ENCODE measurements around the gene ASZ1.

- PRO-cap, 2 experiments: no peak in any of the 2 experiments
These were observed 1.5 kb downstream of the FOXP2 start for GRCh38 chr7:114415924-114416622.

DNA sequence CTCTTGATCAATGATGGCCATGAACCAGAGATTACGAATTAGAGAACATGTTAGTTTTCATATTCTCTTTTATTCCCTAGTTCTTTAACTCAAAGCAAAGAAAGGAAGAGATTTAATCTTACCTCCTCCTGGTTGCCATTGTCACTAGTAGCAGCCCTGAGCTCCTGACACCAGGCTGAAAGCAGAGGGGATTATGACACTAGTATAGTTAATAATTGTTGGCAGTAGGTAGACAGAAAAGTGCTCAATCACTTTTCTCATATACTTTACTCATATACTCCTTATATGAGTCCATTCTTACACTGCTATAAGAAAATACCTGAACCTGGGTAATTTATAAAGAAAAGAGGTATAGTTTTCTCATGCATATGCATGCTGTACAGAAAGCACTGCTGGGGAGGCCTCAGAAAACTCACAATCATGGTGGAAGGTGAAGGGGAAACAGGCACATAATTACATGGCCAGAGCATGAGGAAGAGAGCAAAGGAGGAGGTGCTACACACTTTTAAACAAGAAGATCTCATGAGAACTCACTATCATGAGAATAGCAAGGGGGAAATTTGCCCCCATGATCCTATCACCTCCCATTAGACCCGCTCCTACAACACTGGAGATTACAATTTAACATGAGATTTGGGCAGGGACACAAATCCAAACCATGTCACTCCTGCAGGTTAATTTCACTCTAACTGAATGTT lies 39.5 kb downstream of the MDFIC start:
- PRO-cap, 2 experiments: no peak in any of the 2 experiments

DNA sequence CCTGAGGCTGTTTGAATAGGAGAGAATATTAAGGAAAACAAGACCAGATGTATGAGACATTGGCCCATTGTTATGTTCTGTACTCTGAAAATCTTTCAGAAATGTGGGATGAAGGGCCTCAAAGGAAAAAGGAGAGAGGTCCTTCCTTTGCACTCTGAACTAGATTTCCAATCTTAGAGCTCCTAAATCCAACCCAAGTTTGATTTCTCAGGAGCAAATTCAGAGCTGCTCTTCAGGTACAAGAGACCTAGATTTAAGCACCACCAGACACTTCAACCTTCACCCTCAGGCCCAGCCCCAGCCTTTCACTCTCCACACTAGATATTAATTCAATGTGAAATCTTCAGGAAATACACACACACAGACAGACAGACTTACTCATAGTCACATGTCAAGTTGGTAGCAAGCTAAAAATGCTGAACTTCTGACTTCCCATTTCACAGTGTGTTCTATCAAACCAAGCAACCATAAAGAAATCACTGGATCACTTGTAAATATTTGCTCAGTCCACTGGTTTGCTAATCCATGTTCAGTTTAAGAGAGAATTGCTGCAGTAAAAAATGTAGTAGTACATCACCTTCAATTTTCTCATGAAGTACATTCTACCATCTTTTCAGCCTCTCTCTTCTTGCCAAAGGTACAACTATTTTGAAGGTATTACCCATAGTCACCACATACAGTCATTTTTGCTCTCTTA lies 5.2 kb downstream of the TFEC start:
- PRO-cap, 2 experiments: no peak in any of the 2 experiments

DNA sequence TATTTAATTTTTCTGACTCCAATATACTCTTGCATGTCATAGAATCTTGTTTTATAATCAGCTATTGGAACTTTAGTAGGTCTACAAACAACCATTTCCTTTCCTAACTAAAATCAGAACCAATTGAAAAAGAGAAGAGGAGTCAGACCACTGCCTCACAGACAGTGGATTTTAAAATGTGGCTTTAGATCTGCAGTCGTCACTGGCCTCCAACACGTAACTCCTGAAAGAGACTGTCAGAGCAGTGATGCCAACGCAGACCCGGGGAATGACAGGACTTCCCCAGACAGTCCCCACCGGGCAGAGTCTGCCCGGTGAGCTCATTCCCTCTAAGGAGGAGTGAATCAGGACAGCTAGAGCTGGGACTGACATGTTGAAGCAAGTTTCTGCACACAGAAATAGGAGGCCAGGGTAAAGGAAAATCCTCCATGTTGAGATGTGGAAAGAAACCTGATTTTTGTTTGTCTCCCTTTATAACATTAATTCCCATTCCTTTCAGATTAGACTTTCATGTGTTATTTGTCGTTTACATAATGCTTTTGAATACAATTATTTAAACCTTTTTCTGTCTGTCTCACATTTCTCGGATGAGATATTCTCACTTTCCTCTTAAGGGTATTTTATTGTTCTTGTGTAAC lies 105.0 kb downstream of the TES start:
- PRO-cap, 2 experiments: no peak in any of the 2 experiments

DNA sequence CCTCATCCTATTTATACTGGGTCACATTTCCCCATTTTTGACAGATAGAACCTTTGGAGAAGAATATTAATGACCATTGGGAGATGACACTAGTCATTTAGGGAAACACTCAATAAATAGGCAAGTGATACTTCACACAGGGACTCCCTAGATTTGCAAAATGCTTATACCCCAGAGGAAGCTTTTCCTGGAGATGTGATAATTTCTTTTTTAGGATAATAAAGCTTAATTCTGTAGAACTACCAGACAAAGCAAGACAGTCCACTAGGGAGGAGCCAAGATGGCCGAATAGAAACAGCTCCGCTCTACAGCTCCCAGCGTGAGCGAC lies 91.0 kb upstream of the CAV2 start:
- PRO-cap, 2 experiments: no peak in any of the 2 experiments

DNA sequence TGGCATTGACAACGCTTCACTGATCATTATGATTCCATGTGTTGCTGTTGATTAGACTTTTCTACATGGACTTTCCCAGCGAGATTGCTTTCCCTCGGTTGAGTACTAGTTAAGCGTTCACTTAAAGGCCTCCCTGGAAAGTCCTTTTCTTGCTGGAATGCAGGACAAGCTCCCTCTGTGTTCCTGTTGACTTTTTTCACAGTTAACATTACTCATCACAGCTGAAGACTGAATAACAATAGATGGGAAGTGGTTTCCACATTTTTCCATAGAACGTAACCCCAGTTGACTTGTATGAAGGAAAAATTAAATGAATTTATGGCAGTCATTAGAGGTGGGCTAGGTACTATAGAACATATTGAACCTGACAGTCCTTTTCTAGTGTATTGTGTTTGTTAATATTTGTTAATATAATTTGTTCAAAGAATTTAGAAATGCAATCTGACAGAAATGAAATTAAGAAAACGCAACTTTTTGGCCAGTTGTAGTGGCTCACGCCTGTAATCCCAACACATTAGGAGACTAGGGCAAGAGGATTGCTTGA lies 2.5 kb upstream of the CAV1 start:
- PRO-cap, 2 experiments: no peak in any of the 2 experiments

DNA sequence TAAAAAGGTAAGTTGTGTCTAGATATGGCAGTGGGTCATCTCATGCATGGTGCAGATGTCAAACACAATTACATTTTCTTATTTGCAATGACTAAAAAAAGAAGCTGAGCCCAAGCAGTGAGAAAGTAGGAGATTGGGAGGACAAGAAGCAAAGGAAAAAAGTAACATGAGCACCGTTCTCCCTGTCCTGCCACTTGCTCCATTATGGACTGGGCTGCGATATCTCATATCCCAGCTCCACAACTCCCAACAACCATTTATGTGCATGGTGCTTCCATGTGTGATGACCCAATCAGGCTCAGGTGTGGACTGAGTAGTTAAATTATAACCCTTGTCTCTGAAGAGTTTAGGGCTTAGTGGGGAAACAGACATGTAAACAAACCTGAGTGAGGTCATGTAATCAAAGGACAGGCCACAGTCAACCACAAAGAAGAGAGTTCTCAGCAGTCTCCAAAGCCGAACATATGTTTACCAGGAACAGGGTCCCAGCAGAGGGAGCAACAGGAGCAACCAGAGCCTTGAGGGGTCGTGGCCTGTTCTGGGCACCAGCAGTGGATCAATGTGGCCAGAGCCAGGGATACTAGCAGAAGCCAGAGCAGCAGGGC lies 11.3 kb downstream of the CAV1 start:
- PRO-cap, 2 experiments: no peak in any of the 2 experiments

GRCh38 chr7:116812744-116813421 lies 49.5 kb upstream of the CAPZA2 start:
- PRO-cap, 2 experiments: no peak in any of the 2 experiments

DNA sequence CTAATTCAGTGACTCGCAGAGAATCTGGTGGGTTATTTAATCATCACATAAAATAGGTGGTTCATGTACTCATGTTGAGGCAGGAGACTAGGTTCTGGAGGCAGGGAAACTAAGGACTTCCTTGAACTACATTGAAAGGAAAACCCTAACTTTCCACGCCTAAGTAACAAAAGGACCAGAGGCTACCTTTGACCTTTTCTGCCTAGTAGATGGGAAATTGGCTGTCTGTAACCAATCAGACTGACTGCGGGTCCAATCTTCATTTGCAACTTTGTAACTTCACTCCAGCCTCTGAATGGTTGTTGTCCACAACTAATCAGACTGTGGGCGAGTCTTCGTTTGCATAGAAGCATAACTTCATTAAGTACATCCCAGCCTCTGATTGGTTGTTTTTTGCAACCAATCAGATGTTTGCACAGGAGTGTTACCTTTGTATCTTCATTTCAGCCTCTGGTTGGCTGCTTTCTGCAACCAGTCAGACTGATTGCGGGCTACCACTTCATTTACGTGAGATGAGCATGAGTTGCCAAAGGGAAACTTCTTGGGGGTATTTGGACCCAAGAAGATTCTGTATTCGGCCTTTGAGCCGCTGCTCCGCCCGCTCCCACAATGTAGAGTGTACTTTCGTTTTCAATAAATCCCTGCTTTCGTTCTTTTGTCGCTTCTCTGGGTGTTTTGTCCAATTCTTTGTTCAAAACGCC lies 1.7 kb upstream of the ST7 start:
- PRO-cap, 2 experiments: no peak in any of the 2 experiments

DNA sequence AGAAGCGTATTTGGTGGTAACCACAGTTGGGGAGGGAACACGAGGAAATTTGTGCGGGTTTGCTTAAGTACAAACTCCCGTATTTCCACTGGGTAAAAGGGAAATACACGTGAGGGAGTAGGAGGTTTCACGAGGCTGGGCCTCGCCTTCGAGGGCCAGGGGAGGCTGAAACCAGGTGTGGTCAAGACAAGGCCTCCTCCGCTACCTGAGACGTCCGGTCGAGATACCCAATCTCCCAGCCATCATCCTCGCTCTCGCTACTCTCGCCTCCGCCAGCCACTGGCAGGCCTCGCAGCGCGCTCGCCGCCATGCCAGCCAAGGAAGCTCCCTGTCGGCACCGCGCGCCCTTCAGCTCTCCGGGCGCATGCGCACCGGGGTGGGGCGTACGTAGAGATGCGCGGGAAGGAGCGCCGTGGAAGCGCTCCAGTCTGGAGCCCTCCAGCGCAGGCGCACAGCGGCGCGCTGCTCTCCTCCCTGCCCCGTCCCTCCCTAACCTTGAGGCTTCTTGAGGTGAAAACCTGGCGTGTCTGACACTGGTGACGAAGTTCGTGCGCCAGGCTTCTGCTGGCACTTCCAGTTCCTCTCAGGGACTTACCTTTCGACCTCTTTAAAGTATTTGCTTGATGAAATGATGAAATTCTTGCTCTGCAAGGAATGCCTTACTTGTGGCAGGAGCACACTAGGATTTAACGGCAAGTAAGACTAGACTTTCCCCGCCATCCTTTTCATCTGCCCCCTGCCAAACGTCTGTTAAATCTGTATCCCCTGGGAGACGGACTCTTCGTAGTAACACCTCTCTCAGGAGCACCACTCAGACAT lies at the start of gene ASZ1:
TSS of gene ASZ1 (minus strand) at position 343 of the 819 bp plus-strand sequence.
- PRO-cap, 2 experiments: no peak in any of the 2 experiments

- PRO-cap, 2 experiments: no peak in any of the 2 experiments
These were observed 55.3 kb downstream of the CFTR start for GRCh38 chr7:117535166-117535483.

- PRO-cap, 2 experiments: no peak in any of the 2 experiments
These were observed 99.6 kb downstream of the CTTNBP2 start for GRCh38 chr7:117773678-117773943.

DNA sequence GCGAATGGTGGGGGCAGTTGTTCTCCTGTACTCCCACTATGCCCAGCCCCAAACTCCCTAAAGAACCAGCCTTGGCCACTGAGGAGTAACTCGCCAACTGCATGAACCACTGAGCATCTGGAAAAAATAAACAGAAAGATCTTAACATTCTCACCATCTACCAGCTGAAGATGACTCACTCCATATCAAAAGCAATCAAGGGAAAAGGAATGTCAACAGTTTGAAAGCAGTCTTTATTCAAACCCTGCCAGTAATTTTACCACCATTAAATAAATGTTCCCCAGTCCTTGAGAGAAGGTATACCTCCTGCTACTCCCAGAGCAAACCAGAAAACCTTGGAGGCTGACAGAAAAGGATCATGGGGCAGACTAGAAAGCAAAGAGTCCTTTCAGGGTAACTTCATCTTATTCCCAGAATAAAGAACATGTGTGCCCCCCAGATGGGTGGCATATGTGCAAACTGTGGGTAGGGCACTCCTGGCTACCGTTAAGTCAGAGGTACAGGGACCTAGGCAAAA lies 45.3 kb downstream of the CTTNBP2 start:
- PRO-cap, 2 experiments: no peak in any of the 2 experiments

DNA sequence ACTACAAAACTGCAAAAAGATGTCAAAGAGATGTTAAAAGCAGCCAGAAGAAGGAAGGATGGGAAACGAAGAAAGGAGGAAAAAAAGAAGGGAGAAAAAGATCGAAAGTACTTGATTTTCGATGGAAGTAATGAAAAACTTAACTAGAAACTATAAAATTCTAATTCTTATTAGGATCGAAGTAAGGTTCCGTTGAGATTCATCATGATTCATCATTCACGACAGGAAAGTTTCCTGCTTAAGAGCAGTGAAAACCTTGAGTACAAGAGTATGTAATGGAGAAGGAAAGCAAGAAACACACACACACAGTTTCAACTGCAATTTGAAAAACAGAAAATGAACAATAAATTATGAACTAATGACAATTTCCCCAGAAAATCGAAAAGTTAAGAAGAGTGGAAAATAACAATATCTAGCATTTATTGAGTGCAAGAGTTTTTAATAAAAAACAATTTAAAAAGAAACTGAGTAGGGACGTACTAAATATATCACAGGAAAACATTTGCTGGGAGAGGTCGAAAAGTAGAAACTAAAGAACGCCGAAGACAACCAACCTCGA lies 1.1 kb upstream of the ING3 start:
- PRO-cap, 2 experiments: no peak in any of the 2 experiments

- PRO-cap, 2 experiments: peak in 2 of 2 experiments; most common plus-strand start chr7:120952135 (in 1); most common minus-strand start chr7:120951998 (in 2)
These were observed 1.3 kb downstream of the ING3 start for GRCh38 chr7:120951848-120952278.

- PRO-cap, 2 experiments: no peak in any of the 2 experiments
These were observed 230 bp upstream of the CPED1 start for GRCh38 chr7:120988410-120988552.

DNA sequence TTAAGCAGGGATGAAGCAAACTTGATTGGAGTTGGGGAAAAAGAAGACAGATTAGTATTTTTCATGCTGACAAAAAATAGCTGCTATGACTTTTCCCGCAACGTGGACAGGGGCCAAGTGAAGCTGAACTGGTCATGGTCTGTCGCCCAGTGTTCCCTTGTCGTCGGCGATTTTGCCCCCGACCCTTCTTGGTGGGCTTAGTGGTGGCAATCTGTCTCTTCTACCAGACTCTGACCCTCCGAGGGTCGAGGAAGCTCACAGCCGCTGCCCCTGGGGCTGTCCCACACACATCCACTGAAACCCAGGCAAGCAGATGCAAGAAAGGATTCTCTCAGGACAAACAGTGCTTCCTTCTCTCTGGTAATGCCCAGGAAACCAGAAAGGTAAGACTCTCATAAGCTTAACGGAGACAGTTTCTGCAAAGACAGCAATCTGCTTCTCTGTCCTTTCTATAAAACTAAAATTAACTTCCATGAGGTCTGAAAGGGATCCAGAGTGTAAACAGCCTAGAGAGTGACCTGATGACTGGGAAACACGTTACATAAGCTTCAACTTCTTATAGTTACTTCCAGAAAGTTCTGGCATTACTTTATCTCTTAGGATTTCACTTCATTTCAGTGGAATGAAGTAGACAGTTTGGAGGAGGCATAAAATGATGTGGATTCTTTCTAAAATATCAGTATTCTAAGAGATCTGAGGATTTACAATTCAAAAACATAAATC lies 1.1 kb downstream of the CPED1 start:
- PRO-cap, 2 experiments: no peak in any of the 2 experiments

DNA sequence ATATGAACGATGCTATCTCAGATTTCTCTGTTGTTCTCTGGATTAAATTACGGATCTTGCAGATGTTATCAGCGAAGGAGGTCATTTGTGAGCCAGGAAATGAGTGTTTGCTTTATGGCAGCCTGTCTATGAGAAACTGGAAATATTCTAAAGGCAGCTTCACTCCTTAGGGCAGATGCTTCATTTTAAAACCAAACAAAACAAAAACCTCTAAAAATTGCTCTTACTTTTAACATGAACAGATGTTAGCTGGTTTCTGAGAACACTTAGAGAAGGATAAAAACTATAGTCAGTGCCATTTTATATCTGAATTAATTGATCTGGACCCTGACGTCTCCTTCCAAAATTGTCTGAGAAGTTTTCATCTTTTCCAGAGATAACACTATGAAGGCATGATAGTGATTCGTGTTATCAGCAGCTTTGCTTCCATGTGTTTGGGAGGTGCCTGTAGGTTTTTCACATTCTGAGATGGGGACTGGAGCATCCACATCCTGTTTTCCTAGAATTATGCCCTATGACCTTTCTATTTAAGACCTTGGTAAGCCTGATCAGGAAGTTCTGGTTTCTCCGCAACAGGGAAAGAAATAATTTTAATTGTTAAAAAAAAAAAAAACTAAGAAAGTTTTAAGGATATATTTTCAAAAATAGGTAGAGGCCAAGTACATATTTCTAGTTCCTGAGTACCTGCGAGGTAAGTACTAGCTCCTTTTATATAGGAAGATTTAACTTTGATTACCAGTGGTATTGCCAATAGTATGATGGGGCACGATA lies 53.2 kb downstream of the CPED1 start:
- PRO-cap, 2 experiments: no peak in any of the 2 experiments

GRCh38 chr7:121049092-121050578 lies 61.1 kb downstream of the CPED1 start:
- PRO-cap, 2 experiments: no peak in any of the 2 experiments

GRCh38 chr7:121062525-121063376 lies 74.2 kb downstream of the CPED1 start:
- PRO-cap, 2 experiments: no peak in any of the 2 experiments

All from cytotoxic T cell (primary cell).